A172 (cell line): ENCODE data around the genes PDF, CYB5B, AARS1 and DDX19B.

DNA sequence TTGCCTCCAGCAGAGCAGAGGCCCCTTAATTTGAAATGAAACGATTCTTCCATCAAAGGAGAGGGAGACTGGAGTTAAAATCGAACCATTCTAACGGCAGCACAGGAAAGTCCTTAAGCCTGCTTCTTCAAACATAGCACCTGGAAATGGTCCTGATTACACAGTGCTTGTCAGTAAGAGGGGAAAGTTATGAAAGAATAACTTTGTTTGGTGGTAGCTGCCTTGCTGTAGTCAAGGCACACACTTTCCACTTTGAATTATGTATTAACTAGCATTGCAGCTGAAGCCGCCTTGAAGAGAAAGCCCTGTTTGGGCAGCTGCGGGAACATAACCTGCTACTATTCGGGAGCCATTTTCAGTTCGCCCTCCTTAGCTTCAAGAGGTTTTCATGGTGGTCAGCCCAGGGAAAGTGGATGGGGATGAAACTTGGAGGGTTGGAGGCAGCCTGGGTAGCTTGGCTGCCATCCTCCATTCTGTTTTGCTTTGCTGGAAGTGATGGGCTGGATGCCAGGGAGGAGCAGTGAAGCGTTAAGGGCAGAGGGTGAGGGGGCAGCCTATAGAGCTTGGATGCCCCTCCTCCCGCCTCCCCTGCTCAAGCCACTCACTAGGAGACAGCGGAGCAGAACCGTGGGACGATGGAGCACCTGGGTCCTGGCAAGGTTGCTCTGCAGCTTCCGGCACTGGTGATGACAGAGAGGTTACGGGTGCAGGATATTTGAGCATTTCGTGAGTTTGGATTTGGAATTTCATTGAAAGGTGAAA is 5.3 kb upstream of the HAS3 start:
- RAMPAGE, long total RNA = no peak

- RAMPAGE, long total RNA = no peak
Observed at GRCh38 chr16:69302115-69302774, 8.9 kb upstream of the VPS4A start.

- RAMPAGE, long total RNA = no peak
Observed at GRCh38 chr16:69307035-69307689, 4.0 kb upstream of the VPS4A start.

DNA sequence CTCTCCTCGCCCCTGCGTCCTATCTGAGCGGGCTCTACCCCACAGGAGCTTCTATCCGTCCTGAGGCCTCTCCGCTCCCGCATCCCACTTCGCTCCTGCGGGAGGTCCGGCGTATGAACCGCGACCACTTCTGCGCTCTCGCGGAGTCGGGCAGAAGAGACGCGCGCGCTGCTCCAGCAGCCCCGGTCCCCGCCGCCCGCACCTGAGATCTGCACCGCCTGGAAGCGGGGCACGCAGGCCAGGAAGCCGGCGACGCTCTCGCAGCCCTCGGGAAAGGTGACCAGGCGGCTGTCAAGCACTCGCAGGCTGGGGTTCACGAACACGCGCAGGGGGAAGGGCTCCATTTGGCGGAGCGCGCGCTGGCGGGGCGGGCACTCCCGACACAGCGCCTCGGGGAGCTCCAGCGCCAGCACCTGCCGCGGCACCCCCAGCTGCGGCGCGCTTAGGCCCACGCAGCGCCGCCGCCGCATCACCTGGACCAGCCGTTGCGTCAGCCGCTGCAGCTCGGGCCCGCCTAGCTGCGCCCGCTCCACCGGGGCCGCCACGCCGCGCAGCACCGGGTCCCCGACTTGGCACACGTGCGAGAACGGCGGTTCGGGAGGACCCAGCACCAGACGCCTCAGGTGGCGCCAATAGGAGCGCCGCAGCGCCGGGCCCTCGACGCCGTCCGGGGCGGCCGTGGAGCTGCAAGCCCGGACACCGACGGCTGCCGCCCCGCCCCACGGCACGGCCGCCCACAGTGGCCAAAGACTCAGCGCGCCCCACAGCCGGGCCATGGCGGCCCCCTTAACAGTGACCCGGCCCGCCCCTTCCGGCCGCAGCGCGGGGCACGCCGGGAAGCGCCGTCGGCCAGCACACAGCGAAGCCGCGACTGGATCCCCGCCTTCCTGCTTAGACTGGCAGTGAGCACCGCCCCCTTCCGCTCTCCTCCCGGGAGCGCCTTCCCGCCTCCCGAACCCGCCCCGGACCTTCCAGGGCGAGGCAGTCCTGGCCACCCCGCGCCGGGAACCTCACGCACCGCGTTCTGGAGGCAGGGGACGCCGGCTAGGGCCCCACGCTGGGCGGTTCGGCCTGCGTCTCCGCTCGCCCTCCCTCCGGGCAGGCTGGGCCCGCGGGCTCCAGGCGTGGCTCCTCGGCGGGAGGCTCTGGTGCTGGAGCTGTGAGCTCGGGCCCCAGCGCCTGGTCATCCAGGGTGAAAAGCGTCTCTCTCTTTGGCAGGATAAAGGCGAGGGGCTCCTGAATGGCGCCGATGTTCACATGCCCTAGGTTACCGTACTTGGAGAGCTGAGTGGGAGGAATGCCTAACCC is at the start of gene PDF:
TSS of gene PDF (minus strand) at position 794 of the 1,308 bp plus-strand sequence.
- RAMPAGE, long total RNA = no peak

GRCh38 chr16:69343153-69343568 is 3.6 kb downstream of the NIP7 start:
- RAMPAGE, long total RNA = no peak

- RAMPAGE, long total RNA = no peak
Observed at GRCh38 chr16:69365781-69366363, 14.3 kb upstream of the TMED6 start.

- RAMPAGE, long total RNA = start-site peak on the plus strand at chr16:69424586-69424678, 650 and 782 reads in 2 replicates
Observed at GRCh38 chr16:69424002-69425122, at the start of gene CYB5B. Gene CYB5B, plus strand, starts transcription at chr16:69424619.

GRCh38 chr16:69514276-69514690 is 51.5 kb upstream of the NFAT5 start:
- RAMPAGE, long total RNA = no peak

GRCh38 chr16:69523551-69524045 is 42.2 kb upstream of the NFAT5 start:
- RAMPAGE, long total RNA = no peak

- RAMPAGE, long total RNA = no peak
Observed at GRCh38 chr16:69529400-69530089, 36.2 kb upstream of the NFAT5 start.

DNA sequence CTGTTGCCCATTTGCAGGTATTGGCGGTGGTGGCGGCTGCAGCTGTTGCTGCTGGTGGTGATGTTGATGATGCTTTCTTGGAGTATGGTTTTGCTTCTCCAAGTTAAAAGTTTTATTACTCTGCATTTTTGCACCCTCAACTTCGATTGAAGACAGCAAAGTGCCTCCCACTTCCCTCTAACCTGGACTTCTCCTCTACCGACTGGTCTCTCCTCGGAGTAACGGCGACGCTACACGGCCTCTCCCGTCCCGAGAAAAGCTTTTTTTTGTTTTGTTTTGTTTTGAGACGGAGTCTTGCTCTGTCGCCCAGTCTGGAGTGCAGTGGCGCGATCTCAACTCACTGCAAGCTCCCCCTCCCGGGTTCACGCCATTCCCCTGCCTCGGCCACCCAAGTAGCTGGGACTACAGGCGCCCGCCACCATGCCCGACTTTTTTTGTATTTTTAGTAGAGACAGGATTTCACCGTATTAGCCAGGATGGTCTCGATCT is 3.1 kb upstream of the NOB1 start:
- RAMPAGE, long total RNA = no peak

GRCh38 chr16:69822256-69822708 is 60.1 kb downstream of the WWP2 start:
- RAMPAGE, long total RNA = no peak

- RAMPAGE, long total RNA = no peak
Observed at GRCh38 chr16:69917581-69918248, 33.4 kb upstream of the CLEC18A start.

- RAMPAGE, long total RNA = no peak
Observed at GRCh38 chr16:69926670-69927191, 24.4 kb upstream of the CLEC18A start.

GRCh38 chr16:70026272-70026765 is 75.2 kb downstream of the CLEC18A start:
- RAMPAGE, long total RNA = no peak

DNA sequence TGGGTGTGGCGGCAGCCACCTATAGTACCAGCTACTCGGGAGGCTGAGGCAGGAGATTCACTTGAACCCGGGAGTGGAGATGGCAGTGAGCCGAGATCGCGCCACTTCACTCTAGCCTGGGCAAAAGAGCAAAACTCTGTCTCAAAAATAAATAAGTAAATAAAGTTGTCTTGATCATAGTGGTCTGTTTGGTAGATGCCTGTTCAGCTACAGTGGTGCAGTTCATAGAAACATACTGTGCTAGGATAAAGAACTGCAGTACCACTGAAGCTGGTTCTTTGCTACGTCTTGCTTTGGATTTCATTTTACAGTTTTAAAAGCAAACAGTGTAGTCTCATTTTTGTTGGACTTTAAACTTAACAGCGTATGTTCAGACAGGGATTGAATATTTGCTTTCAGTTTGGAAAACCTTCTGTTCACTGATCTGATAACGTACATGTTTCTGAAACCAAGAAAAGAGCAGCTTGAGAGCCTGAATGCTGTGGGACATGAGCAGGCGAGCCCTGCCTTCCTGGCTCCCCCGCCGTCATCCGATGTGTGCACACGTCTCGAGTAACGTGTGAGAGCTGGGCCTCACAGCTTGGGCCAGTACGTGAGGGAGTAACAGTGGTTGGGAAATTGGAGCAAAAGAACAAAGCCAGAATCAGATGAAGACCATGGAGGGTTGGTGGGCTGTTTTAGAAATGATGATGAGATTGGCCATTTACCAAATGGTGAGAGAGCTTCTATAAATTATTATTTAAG is 21.0 kb upstream of the CLEC18C start:
- RAMPAGE, long total RNA = no peak

DNA sequence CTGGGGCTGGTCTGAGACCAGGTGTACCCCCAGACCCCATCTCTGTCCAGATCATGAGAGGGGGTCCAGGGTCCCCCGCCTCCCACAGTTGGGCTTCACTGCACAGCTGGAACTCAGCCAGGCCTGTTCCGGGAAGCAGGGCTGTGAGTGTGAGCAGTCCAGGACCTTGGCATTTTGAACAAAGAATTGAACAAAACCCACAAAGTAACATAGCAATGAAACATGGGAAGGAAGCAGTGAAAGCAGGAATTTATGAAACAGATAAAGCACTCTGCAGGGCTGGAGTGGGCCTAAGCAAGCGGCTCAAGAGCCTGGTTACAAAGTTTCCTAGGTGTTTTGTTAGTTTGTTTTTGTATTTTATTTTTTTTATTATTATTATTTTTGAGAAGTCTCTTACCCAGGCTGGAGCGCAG is 25.1 kb downstream of the CLEC18C start:
- RAMPAGE, long total RNA = no peak

DNA sequence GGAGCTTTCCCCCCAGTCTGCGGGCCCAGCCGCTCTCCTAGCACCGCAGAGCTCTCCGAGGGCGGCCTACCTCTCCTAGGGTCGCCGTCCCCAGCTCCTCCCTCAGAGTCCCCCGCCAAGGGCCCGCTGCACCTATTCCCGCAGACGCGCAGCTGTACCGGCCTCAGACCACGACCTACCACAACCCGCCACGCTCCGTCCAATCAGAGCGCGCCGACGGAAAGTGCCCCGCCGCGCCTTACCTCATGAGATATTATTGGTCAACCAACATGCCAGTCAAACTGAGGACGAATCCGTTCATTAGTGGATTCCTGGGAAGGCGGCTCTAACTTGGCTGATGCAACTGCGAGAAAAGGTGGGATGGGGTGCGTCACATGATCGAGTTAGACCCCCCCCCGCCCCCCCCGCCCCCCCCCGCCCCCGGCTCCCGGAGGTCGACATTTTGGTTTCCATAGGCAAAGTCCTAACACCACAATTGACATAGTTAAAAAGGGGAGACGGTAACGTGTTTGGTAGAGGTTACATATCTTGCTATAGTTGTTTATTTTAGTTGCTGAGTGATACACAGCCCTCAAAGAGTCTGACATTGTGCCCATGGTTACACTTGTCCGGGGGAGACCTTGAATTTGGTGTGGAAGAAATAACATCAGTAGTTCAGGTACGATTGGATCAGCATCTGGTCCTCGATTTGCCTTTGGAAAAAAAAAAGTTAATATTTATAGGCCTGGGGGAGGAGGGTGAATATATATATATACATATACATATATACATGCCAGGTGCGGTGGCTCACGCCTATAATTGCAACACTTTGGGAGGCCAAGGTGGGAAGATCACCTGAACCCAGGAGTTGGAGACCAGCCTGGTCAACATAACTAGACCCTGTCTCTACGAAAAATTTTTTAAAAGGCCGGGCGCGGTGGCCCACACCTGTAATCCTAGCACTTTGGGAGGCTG is at the start of gene AARS1:
TSS of gene AARS1 (minus strand) at position 156 of the 954 bp plus-strand sequence.
- RAMPAGE, long total RNA = start-site peak on the minus strand centred at position 129 of the sequence, 74 bp wide, 130 and 141 reads in 2 replicates

GRCh38 chr16:70298906-70300064 is at the start of gene DDX19B:
Gene DDX19B, plus strand, starts transcription at chr16:70299186.
- RAMPAGE, long total RNA = no peak

GRCh38 chr16:70548496-70549516 is 25.2 kb downstream of the SF3B3 start:
- RAMPAGE, long total RNA = no peak